Aortic smooth muscle cell (primary cell): Measurements from ENCODE around the genes CST8, CST3 and ABHD12.

GRCh38 chr20:23145050-23145958 lies 59.2 kb upstream of the CD93 start:
- RRBS: no CpG with 5 or more reads among the region's 15 CpGs

DNA sequence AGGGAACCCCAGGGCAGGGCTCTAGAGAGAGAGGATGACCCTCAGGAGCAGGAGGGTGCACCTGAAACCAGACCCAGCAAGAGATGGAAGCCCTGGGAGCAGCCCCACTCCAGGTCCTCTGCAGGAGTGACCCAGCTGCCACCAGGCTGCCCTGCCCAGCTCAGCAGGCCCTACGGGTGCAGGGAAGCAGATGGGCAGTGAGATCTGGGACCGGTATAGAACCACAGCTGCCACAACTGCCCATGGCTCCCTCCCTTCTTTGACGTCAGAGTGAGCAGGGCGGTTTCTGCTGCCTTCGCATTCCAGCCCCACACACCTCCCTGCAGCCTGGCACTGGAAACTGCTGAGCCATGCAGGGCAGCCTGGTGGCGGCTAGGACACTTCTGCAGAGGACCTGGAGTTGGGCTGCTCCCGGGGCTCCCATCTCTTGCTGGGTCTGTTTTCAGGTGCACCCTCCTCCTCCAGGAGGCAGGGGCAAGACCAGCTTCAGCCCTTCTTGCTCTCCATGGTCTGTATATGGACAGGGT lies 101.6 kb upstream of the CD93 start:
- RRBS: 20% methylated on average over 1 of the region's 7 CpGs

DNA sequence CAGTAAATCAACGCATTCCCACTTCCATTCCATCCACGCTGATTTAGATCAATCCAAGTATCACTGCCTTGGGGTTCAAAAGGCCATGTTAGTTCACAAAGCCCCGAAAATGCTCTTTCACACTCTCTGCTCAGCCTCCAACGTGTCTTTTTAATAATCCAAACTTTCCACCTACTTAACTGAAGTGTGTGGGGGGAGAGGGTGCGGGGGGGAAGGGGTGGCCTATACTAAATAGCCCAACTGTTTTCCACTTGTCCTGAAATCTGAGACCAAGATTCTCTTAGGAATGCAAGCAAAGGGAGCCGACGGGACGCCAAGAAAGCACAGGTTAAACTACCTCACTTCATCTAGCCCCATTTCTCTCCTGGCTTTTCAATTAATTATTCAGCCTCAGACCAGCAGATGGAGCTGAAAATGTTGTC lies 1.1 kb upstream of the NXT1 start:
- RRBS: no CpG with 5 or more reads among the region's 8 CpGs

DNA sequence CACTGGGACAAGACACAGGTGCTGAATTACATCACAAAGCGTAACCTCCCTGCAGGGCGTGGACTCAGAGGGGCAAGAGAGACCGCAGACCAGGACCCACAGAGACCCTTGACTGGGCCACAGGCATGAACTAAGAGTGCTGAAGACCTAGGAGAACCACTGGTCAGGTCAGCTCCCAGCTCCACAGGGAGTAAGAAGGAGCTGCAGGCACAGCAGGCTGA lies at the start of gene CST8:
CST8 (plus strand) TSS at position 101 of the 221 bp plus-strand sequence.
- RRBS: no CpG with 5 or more reads among the region's 3 CpGs

DNA sequence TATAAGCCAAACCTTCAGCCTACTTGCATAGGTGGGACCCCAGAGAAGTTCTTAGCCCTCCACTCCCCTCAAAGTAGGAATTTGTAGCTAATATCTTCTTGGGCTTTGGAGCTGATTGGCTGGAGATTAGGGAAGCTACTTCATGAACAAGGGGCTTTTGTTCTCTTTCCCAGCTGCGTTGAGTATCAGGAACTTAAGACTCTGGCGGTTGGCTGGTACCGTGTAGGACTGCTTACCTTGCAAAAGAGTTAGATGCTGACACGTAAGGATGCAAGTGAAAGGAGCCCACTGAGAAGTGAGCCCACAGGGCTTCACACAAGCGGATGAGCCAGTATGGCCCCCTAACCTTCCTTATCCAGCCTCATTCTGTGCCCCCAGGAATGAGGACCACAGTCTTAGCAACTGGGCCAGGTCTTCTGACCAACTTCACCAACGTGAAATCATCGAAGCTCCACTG lies 12.2 kb downstream of the CST3 start:
- RRBS: no CpG with 5 or more reads among the region's 7 CpGs

DNA sequence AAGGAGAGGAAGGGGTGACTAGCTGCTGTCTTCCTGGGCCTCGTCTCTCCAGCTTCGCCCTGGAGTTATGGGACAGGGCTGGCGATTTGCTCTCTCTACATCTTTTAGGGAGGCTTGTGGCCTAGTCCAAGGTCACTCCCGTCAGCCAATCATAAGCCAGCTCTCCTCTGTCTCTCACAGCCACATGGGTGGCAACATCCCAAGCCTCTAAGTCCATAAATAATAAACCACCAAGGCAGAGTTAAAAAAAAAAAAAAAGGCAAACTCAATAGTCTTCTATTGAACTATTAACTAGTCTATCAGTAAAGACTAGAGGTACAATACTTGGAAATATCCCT lies 7.3 kb downstream of the CST3 start:
- RRBS: no CpG with 5 or more reads among the region's 4 CpGs

DNA sequence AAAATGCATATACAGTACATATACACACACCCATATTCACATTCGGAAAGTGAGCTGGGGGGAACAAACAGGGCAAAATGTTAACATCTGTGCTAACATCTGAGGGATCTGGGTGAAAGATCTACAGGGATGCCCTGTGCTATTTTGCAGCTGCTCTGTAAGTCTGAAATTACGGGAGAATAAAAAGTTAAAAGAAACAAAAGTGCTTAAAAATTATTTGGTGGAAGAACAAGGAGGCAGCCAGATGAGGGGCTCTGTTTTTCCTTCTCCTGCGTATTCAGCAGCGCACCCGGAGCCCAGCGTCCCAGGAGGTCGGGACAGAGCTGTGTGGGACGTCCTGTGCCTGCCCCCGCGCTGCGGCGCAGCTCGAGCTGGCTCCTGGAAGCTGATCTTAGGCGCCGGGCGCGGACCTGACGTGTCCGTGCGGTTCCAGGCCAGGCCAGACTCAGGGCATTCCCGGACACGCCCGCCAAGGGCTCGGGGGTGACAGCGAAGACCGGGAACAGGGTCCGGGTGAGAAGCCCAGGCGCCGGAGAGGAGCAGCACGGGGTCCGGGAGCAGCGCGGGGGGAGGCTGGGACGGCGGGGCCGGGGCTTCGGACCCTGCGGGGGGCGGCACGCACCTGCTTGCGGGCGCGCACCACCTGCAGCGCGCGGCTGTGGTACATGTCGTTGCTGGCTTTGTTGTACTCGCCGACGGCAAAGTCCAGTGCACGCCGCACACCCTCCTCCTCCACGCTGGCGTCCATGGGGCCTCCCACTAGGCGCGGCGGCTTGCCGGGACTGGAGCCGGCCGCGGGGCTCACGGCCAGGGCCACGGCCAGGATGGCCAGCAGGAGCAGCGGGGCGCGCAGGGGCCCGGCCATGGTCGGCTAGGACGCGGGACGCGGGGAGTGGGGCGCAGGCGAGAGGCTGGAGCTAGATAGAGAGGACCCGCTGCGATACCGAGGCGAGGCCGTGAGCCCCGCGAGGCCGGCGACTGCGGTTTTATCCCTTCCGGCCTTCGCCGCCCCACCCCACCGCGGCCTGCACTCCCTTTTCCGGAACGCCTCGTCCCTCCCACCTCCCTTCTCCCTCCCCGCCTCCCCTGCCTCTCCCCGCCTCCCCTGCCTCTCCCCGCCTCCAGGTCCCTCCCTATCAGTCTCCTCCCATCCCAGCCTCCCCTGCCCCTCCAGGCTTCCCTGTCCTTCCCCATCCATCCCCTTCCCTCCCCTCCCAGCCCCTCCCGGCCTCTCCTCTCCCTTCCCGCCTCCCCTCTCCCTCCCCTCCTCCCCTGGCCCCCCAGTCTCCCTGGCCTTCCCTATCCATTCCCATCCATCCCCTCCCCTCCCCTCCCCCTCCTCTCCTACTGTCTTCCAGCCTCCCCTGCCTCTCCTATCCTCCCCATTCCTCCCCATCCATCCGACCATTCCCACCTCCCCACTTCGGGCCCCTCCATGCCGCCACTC lies at the start of gene CST3:
CST3 (minus strand) TSS at position 958 of the 1,447 bp plus-strand sequence.
- RRBS: 2% methylated on average over 38 of the region's 100 CpGs

DNA sequence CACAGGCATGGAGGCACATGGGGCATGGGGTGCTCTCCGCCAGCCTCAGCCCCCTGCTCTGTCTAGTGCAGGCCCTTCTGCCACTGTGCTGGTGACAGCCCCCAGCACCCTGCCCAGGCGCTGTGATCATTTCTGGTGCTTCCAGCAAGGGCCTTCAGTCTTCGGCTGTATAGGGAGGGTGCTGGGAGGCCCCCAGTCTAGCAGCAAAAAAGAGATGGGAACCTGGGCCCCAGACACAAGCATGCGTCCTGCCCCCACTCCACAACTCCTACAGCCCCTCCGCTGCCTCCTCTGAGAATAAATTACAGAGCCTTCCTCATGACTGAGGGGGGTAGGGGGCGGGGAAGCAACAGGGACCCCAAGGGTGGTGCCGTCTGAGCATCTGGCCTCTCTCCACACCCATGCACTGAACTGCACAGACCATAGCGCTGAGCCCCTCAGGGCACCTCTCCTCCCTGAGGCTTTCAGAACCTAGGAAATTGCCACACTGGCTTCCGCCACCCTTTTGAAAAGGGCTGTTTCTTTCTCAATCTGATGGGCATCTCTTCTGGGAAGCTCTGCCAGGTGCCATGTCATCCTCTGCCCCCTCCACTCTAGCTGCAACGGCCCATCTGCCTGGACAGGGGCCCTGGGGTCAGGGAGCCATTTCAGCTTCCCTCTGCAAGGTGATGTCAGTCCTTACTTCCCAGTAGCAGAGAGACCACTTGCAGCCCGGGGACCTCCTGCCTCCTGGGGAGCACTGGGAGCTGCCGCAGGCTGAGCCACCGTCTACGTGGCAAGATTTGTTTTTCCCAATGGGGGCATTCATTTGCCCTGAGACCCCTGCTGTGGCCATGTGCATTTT lies 2.5 kb downstream of the CST7 start:
- RRBS: no CpG with 5 or more reads among the region's 14 CpGs

GRCh38 chr20:24959522-24959940 lies 10.5 kb downstream of the CST7 start:
- RRBS: no CpG with 5 or more reads among the region's 10 CpGs

DNA sequence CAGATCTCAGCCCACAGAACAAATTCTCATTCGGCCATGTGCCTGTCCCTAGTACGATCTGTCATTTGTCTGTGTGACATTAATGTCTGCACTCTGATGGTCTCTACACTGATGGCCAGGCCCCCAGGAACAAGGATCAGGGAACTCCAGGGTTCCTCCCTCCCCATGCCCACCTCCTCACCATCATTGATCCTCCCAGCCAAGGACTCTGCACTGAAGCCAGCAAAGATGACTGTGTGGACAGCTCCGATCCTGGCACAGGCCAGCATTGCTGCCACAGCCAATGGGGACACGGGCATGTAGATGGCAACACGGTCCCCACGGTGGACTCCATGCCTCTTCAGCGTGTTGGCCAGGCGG lies 27.4 kb downstream of the ACSS1 start:
- RRBS: no CpG with 5 or more reads among the region's 8 CpGs

- RRBS: no CpG with 5 or more reads among the region's 11 CpGs
Observed at GRCh38 chr20:25251967-25253080, 4.4 kb downstream of the PYGB start.

GRCh38 chr20:25380916-25381296 lies 9.7 kb downstream of the ABHD12 start:
- RRBS: 44% methylated on average over 2 of the region's 4 CpGs

DNA sequence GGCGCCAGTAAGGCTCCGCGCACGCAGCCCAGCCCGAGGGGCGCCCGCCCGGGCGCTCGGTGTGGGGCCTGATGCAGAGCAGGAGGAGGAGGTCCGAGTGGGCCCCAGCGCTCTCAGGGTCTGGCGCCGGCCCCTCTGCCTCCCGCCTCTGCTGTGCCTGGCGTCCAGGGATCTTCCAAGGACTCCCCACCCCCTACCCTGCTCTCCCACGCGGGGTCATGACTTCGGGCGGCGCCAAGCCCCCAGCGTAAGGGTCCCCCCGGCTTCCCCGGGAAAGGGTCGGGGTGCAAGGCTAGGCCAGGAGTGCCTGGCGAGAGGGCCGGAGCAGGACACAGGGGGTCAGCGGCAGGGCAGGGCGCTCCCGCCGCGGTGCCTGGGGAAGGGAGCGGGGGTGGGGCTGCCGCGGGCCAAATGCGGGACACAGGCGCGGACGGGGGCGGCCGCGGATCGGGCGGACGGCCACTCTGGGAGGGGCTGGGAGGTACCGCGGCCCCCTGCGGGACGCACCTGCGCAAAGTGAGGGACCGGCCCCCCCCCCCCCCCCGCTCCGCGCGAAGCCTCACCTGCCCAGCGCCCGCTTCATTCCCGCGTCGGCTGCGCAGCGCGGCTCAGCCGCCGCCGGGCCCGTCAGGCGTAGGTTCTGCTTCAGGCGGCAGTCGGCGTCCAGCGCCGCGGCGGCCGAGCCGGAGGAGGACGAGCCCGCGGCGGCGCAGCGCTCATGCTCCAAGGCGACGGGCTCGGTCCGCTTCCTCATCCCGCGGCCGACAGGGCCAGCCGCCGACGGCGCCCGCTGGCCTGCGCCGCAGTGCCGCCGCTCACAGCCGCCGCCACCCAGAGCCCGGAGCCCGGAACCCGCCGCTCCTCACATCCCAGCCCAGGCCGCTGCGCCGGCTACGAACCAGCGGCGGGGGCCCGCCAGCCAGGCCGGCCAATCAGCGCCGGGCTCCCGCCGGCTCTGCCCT lies at the start of gene ABHD12:
ABHD12 (minus strand) TSS at position 886 of the 962 bp plus-strand sequence.
- RRBS: 2% methylated on average over 41 of the region's 117 CpGs

DNA sequence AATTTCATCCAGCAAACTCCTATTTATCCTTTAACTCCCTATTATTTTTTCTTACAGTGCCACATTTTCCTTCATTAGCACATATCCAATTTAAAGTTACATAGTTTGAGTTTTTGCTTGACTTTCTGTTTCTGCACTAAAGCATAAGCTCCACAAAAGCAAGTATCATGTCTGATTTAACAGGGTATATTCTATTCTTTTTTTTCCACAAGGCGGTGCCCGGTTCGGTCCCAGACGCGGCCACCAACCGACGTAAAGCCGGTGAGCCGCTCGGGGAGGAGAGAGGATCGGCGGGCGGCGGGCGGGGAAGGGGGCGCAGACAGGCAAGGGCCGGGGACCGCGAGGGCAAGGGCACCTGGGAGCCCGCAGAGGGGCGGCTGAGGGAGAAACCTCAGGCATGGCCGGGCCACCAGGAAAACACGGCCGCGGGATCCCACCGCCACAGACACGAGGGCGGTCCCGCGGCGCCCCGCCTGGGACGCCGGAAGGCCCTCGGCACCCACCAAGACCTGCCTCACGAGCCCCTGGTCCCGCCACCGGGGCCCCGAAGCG lies 511.2 kb upstream of the ZNF337 start:
- RRBS: 6% methylated on average over 14 of the region's 40 CpGs

GRCh38 chr20:28602136-28603473 lies 2654.9 kb upstream of the DEFB115 start:
- RRBS: no CpG with 5 or more reads among the region's 91 CpGs

GRCh38 chr20:29787400-29787679 lies 1470.1 kb upstream of the DEFB115 start:
- RRBS: no CpG with 5 or more reads among the region's 13 CpGs

- RRBS: no CpG with 5 or more reads among the region's 36 CpGs
Observed at GRCh38 chr20:29873853-29874271, 1383.6 kb upstream of the DEFB115 start.

DNA sequence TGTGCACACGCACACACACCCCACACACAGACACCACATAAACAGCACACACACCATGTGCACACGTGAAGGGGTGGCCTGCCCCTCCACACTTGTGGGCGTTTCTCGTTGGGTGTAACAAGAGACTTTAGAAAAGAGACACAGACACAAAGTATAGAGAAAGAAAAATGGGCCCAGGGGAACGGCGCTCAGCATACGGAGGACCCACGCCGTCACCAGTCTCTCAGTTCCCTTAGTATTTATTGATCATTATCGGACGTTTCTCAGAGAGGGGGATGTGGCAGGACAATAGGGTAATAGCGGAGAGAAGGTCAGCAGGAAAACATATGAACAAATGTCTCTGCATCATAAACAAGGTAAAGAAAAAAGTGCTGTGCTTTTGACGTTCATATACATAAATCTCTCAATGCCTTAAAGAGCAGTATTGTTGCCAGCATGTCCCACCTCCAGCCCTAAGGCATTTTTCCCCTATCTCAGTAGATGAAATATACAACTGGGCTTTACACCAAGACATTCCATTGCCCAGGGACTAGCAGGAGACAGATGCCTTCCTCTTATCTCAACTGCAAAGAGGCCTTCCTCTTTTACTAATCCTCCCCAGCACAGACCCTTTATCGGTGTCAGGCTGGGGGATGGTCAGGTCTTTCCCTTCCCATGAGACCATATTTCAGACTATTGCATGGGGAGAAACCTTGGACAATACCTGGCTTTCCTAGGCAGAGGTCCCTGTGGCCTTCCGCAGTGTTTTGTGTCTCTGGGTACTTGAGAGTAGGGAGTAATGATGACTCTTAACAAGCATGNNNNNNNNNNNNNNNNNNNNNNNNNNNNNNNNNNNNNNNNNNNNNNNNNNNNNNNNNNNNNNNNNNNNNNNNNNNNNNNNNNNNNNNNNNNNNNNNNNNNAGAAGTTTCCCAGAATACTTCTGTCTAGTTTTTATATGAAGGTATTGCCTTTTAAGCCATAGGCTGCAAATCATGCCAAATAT lies 1373.2 kb upstream of the DEFB115 start:
- RRBS: no CpG with 5 or more reads among the region's 15 CpGs

- RRBS: no CpG with 5 or more reads among the region's 21 CpGs
Observed at GRCh38 chr20:30500034-30500510, 757.4 kb upstream of the DEFB115 start.